Cardiac atrium fibroblast (primary cell): ENCODE data around the genes MNT and SPATA22.

DNA sequence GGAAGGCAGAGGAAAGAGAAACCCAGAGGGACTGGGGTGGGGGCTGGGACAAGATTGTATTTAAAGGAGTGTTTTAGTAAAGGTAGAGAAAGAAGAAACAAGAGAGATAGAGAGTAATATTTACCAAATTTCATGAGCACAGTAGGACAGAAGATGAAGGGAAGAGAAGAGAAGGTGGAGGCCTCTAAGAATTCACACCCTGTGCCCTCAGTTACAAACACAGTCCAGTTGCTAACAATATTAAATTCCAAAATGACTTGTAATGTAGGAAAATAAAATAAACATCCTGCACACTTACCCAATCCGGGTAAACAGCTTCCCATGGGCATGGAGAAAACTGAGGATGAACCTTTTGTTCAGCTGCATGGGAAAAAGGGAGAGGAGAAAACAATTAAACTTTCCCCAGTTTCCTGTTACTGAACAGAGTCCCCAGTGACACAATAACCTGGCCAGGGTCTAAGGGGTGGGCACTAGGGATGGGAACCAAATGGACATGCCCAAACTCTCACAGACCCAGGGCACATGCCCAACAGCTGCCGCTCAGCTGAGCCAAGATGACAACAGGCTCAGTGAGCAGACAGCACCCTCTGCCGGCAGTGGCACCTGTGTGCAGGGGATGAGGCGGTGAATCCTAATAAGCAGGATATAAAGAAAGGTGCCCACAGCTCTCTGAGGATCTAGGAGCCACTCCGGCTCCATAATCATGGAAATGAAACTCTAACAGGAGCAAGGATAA, 59.1 kb downstream of the SMG6 start:
- RAMPAGE, long total RNA = no peak

GRCh38 chr17:2332755-2333374, 3.4 kb downstream of the TSR1 start:
- RAMPAGE, long total RNA = no peak

GRCh38 chr17:2386034-2386304, 14.9 kb downstream of the MNT start:
- RAMPAGE, long total RNA = no peak

DNA sequence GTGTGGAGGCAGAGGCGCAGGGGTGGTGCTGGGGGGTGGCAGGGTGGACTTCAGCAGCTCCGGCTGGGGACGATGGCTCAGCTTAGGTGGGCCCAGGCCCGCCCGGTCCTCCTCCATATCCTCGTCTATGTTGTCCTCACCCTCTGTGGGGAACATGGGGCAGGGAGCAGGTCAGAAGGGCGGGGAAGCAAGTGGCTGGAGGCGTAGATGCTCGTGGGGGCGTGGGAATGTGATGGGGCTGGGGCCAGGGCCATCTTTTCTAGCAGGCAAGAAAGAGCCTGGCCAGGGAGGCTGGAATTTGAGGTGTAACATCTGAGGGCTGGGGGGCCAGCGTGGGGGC, 13.4 kb downstream of the MNT start:
- RAMPAGE, long total RNA = no peak

DNA sequence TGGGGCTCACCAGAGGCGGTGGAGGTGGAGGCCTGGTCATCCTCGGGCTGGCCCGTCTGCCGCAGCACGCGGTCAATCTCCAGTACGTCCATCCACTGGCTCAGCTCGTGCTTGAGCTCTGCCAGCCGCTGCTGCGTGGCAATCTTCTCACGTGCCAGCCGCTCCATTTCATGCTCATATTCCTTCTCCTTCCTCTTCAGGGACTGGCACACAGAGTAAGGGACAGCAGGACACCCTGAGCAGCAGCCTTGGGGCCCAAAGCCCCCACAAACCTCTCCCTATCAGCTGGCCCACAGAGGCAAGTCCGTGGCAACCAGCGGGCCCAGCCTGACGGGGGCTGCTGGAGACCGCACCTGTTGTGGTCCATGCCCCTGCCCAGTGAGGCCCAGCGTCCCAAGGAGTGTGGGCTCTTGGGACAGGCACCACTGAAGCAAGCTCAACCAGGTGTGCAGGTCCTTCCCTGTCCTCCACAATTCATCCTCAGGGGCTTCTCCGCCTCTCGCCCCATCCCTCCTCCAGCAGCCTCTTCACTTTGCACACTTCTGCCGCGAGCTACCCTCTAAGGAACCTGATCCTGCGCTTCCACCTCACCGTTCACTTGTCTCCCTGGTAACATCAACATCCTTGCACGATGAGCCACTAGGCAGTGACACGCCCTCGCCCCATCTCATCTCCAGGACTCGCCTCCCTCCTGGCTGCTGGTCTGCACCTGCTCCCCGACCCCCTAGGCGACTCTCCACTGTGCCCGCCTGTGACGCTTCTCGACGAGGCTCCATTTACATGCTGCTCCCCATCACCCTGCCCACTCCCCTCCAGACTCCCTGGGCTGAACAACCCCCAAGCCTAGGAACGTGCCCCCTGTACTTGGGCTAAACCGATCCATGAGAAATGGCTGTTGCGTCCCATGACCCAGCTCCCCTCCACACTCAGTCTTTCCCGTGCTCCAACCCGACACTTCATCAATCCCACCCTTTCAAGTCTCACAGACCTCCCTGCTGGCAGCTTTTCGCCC, 12.7 kb downstream of the MNT start:
- RAMPAGE, long total RNA = no peak

DNA sequence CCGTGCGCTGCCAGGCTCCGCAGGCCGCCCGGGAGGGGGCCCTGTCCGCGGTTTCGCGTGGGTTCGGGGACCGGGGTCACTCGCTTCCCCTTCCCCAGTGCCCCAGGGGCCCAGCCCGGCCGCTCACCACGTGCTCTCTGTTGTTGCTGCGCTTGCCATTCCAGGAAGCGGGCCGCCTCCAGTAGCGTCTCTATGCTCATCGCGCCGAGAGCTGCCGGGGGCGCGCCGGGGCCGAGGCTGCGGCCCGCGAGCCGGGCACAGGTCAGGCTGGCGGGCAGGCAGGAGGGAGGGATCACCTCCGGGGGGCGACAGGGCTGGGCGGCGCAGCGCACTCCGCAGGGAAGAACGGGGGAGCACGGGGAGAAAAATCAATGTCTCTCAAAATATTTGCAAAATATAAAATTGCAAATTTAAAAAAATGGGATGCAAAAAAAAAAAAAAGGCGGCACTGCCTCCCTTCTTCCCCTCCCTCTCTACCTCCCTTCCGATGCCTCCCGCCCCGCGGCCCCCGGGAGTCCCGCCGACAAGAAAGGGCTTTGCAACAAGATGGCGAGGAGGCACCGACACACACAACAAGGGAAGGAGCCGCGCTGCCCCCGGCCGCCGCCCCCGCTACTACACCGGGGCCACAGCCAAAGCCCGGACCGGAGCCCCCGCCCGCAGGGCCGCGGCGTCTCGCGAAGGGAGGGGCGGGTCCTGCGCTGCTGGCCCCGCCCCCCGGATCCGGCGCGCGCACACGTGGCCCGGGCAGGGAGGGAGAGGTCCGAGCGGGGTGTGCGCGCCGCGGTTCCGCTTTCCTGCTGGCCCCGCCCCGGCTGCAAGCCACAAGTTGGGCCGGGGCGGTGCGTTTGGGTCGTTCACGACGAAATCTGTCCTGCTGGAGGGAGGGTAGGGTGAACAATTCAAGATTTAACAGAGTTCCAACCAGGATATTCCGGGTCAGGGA, at the start of gene MNT:
Gene MNT, minus strand, starts transcription at position 548 of the 946 bp plus-strand sequence.
- RAMPAGE, long total RNA = no peak

DNA sequence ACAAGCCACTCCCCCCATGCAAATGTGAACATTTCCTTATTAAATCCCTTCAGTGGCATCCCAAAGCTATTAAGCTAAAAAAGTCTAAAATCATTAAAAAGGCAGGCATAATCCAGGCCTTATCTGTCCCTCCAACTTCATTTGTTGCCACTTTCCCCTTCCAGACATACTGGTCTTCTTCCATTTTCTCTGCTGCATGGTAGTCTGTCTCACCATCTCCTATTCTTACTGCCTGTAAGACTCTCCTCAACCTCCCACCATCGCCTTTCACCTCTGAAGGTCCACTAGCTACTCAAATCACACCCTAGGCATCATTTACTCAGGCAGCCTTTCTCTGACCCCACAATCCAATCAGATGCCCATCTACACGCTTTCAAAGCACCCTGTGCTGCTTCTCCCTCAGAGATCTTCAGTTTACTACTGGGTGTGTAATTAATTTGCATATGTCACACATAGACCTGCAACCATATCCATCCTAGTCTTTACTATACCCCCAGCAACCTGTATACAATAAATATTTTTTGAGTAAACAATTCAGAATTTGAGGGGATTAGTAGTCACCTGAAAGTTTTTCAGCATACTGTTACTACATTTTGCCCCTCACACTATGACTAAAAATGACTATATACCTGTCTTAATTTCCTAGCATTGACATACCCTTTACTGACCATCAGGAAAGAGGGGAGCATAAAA, 2.8 kb downstream of the METTL16 start:
- RAMPAGE, long total RNA = no peak

DNA sequence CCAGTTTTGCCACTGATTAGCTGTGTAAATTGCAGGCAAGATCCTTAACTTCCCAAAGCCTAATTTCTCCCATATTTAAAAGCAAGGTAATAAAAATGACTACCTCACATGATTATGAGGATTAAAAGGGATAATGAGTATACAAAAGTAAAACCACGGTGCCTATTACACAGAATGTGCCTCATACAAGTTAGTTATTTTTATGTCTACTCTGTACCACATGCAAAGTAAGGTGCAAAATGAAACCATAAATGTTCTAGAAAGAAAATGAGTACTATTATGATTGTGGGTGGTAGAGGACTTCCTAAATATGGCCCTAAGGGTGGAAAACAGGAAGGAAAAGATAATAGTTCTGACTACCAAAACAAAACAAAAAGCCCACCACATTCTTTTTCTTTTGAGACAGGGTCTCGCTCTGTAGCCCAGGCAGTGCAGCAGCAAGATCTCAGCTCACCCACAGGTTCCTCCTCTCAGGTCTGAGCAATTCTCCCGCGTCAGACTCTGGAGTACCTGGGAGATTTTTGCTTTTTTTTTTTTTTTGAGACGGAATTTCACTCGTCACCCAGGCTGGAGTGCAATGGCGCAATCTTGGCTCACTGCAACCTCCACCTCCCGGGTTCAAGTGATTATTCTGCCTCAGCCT, 21.4 kb upstream of the PAFAH1B1 start:
- RAMPAGE, long total RNA = no peak

- RAMPAGE, long total RNA = no peak
These were observed 13.6 kb downstream of the PAFAH1B1 start for GRCh38 chr17:2606975-2607631.

- RAMPAGE, long total RNA = no peak
These were observed 4.5 kb downstream of the CLUH start for GRCh38 chr17:2706931-2707614.

GRCh38 chr17:2776442-2777276, 19.6 kb upstream of the RAP1GAP2 start:
- RAMPAGE, long total RNA = no peak

DNA sequence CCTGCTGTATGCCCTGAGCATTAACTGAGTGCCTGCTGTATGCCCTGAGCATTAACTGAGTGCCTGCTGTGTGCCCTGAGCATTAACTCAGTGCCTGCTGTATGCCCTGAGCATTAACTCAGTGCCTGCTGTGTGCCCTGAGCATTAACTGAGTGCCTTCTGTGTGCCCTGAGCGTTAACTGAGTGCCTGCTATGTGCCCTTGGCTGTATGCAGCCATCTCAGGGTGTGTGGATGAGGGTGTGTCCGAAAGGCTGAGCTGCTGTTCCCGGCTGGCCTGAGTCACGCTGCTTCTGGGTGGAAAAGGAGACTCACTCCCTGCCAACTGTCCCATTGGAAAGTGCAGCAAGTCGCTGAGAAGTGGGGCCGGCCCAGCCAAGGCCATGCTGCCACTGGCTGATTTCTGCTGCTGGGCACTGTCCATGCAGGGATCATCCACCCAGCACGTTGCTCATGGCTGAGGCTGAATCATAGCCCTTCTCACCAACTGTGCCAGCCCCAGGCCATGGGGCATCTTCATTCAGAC, 113.8 kb downstream of the OR1D5 start:
- RAMPAGE, long total RNA = no peak

- RAMPAGE, long total RNA = no peak
These were observed 108.2 kb downstream of the OR1D5 start for GRCh38 chr17:2955176-2955705.

- RAMPAGE, long total RNA = no peak
These were observed 65.1 kb downstream of the OR1D5 start for GRCh38 chr17:2998123-2998870.

DNA sequence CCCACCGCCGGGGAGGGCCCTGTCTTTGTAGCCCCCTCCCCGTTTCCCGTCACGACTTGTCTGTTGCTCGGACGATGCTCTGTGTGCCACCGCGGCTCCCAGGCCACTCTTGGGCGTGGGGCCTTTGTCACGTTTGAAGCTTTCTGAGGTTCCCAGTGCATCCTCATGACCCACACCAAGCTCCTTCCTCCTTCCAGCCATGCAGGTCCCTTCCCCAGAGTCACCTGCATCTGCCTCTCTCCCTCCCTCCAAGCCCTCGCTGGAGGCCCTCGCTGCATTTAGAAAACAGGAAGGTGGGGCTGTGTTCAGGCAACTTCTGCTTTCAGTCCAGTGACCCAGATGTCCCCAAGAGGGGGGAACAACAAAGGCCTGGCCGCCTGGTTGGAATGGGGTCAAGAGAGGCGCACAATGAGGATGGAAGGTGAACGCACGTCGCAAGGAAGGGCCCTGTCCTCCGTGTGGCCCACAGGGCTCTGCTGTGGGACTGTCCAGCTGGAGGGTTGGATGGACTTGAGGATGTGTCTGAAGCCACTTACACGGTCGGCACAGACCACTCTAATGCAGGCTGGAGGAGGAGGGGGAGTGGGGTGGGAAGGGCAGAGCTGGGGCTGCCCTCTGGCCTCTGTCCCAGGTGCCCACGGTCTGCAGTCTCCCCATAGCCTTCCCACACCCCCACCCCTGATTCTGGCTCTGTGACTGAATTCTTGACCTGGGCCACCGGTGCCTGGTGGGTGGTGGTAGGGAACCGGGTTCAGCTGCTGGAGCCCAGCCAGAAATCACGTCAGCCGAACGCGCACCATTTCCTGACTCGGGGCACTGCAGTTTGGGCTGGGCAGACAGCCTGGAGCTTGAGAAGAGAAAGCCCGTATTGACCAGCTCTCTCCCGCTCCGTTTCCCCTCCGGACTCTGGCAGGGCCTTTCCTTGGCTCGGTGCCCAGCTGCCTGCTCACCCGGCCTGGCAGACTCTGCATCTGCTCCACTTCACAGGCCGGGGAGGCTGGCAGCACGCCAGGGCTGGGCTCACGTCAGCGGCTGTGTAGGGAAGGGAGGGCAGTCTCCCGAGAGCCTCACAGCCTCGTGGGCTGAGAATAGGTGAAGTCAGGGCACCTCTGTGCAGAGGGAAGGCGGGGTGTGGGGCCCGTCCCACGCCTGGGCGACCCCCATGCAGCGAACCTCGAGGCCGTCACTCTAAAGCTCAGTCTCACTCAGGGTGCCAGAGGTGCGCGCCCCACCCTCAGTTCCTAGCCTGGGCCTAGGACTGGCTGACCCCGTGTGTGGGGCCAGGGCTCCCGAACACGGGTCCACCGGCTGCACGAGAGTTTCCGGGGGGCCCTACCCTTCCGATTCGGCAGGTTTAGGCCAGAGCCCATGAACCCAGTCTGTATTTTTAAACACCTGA, 59.5 kb downstream of the OR1D5 start:
- RAMPAGE, long total RNA = no peak

DNA sequence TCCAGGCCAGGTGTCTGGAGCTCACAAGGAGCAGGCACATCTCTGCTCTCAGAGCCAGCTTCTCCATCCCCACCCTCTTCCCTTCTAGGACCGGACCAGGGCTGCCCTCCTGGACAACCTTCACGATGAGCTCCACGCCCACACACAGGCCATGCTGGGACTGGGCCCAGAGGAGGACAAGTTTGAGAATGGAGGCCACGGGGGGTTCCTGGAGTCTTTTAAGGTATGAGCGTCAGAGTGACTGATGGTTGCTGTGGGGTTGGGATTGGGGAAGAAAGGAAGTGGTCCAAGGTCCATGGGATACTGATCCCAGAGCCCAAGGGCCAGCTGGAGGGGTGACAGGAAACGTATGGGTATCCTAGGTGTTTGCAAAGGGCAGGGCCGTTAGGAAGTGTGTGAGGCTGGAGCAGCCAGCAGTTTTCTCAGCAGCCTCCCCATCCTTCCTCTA, 55.5 kb downstream of the OR1D5 start:
- RAMPAGE, long total RNA = no peak

- RAMPAGE, long total RNA = no peak
These were observed 17.3 kb downstream of the OR1E2 start for GRCh38 chr17:3416275-3416761.

DNA sequence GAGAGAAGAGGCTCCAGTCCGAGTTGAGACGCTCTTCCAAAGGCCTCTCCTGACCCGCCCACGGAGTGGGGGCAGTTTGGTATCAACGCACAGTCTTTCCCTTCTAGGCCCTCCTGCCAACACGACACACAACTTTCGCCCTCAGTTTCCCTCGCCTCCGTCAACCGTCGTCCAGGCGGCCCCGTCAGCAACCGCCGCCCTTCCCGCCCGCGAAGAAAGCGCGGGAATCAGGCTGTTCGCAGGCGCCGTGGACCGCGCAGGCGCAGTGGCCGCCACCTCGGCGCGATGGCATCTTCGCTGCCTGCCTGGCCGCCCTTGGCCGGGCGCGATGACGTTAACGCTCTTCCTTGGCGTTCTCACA, at the start of gene SPATA22:
Gene SPATA22, minus strand, starts transcription at position 229 of the 361 bp plus-strand sequence.
- RAMPAGE, long total RNA = no peak

GRCh38 chr17:3475251-3475761, 491 bp upstream of the ASPA start:
- RAMPAGE, long total RNA = no peak

DNA sequence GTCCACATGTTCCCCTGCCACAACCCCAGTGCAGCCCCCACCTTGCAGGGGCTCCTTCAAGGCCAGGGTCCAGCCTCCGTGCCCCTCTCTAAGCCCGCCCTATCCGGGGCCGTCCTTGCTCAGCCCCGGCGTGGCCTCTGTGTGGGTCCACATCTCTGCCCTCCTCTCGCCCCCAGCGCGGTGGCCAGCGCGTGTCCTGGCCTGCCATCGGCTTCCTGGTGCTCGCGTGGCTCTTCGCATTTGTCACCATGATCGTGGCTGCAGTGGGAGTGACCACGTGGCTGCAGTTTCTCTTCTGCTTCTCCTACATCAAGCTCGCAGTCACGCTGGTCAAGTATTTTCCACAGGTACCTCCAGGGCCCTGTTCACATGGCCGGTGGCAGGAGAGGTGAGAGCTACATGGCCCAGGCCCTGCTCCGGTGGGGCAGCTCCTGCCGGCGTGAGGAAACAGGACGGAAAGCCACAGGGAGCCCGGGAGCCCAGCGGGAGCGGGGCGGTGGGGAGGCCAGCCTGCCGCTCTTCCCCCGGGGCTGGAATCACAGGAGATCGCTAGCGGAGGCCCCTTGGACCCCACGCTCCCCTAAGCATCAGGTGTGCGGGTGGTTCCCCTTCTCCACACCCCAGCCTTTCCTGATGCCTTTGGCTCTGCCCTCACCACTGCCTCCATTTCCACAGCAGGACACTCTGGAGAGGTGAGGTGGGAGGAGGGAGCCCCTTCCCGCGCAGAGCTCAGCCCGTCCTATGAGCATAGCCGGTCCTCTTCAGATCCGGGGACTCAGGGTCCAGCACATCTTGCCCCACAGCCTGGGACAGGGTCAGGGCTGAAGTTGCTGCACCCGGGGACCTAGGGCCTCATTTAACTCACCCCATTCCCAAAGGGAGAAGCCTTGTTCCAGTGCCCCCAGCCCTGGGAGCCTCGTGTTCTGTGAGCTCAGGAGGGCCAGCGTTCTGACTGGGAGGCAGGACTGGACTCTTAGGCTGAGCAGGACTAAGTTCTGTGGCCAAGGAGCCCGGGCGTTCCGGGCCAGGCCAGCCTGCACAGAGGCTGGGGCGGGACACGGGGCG, 10.2 kb downstream of the TAX1BP3 start:
- RAMPAGE, long total RNA = no peak